ENCODE results near the gene MCFD2.

DNA sequence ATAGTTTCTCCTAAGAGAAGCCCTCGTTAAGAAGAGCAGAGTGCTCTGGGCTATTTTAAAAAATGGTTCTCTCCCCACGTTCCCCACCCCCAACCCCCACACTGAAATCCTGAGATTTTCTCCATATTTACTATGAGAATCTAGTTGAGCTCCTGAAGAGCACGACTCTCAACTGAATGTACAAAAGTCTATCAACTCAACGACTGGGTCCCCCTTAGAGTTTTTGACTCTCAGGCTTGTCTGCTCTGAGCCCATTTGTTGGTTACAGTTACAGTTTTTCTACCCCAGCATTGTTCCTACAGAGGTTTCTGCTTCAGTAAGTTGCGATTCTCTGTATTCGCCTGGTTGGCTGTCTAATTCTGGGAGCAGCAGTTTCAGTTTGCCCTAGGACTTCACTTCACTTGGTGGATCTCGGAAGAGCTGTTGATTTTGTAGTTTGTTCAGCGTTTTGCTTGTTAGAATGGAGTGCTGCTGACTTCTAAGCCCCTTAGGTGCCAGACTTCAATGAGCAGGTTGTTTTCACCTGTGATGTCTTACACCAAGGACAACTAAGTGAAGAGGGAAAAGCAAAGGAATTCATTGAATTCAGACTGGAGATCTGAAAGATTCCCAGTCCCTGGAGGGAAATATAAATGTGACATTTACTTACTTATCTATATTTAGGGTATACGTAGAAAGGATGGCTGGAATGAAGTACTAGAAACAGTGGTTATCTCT, 296.6 kb upstream of the EPAS1 start:
- PRO-cap, 7 experiments: no peak in any of the 7 experiments

DNA sequence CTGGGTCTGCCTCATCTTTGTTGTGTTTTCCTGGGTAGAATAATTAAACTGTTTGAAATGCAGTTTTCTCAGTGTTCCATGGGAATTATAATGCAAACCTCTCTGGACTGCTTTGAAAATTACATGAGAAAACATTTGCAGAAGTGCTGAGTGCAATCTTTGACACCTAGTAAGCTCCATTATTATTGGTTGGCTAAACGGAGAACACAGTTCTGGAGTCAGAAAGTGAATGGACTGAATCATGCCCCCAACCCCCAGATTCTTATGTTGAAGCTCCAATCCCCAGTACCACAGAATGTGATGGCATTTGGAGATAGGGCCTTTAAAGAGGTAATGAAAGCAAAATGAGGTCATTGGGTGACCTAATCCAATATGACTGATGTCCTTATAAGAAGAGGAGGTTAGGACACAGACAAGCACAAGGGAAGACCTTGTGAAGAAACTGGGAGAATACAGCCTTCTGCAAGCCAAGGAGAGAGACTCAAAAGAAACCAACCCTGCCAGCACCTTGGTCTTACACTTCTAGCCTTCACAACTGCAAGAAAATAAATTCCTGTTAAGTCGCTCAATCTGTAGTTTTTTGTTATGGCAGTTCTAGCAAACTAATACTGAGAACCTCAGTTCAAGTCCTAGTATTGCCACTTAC, 200.9 kb upstream of the EPAS1 start:
- PRO-cap, 7 experiments: no peak in any of the 7 experiments

DNA sequence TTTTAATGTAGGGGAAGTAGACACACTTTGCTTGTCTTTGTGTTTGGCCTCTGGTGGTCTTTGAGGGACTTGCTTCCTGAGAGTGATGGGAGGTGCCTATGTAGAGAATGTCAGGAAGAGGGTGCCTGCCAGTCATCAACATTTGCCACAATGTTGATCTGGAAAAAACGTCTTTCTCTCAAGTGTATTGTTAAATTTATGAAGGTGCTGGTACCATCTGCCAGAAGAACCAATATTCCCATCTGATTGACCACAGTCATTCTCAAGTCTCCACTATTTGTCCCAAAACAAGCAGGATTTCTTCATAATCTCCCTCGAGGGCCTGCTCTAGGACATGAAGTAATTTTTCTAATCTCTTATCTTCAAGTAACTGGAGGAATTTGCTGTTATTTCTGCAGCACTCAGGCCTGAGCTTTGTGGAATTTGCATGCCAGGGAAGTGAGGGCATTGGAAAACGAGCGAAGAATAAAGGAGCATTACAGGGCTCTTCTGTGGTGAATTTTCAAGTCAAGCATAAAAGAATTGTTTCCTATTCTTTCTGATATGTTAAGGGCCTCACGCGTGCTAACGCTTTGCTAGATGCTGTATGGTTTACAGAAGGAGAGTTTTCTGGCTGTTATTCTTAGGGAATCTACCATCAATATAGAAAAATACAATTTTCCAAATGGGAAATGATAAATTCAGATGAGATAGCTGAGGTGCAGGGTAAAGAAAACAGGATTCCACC, 161.3 kb upstream of the EPAS1 start:
- PRO-cap, 7 experiments: no peak in any of the 7 experiments

DNA sequence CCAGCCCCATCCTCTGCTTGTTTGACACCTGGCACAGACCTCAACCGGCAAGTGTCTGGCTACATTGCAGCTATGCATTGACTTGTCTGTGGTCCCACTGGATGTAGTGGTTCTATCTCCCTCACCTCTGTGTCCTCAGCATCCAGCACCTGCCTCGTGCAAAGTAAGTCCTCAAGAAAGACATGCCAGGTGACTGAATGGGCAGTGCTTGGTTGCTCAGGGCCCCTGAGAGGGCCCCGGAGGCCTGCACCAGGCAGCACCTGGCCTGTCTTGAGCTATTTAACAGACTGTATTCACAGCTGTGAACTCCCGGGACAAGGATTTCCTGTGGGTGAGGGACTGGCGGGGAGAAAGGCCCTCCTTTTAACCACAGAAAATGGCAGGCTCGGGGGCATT, 19.9 kb upstream of the EPAS1 start:
- PRO-cap, 7 experiments: no peak in any of the 7 experiments

- PRO-cap, 7 experiments: no peak in any of the 7 experiments
These were observed 18.0 kb downstream of the EPAS1 start for GRCh38 chr2:46314996-46315847.

GRCh38 chr2:46336528-46336974, 39.3 kb downstream of the EPAS1 start:
- PRO-cap, 7 experiments: no peak in any of the 7 experiments

GRCh38 chr2:46352518-46353307, 55.5 kb downstream of the EPAS1 start:
- PRO-cap, 7 experiments: no peak in any of the 7 experiments

DNA sequence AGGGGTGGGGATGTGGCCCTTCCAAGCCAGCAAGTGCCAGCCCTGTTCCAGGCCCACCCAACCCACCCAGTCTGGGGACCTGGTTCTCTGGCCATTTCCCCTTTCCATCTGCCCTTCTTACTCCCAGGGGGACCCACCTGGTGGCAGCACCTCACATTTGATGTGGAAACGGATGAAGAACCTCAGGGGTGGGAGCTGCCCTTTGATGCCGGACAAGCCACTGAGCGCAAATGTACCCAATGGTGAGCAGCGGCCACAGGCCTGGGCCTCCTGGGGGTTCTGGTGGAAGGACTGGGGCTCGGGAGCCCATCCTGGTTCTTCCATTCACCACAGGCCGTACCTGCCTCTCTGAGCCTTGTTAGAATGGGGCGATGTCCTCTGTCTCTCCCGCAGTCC, 84.6 kb downstream of the EPAS1 start:
- PRO-cap, 7 experiments: no peak in any of the 7 experiments

DNA sequence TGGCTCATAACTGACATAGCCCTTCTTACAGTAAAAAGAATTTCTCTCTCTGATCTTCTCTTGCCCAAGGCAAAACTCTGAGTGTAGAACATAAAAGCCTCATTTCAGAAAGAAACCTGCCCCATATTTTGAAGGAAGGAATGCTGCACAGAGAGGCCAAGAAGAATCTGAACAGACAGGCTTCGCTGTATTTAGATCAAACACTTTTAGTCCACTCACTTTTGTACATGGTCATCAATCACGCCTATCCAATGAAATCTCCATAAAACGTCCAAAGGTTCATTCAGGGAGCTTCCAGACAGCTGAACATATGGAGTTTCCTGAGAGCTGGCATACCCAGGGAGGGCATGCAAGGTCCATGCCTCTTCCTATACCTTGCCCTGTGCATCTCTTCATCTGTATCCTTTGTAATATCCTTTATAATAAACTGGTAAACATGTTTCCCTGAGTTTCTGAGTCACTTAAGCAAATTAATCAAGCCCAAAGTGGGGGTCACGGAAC, 119.6 kb downstream of the EPAS1 start:
- PRO-cap, 7 experiments: no peak in any of the 7 experiments

DNA sequence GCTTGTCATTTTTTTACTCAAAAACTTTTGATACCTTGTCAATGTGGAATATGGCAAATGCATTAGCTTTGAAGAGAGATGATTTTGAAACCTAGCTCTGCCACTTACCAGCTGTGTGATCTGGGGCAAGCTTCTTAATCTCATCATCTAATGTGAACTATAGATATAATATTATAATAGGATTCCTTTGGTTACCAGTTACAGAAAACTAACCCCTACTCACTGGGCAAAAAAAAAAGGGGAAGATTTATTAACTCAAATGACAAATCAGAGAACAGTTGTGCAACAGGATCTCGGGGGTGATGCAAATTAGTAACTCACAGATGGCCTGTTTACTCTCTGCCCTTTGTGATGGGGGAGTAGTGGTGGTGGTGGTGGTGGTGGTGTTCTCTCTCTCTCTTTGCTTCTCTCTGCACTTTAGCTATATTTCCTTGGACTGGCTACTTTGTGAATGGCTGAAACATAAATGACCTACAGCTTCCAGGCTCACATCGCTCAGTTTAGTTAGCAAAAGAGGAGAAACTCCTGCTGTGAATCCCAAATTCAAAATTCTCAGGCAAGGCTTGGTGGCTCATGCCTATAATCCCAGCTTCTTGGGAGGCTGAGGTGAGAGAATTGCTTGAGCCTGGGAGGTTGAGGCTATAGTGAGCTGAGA, 3.9 kb upstream of the RHOQ start:
- PRO-cap, 7 experiments: no peak in any of the 7 experiments

DNA sequence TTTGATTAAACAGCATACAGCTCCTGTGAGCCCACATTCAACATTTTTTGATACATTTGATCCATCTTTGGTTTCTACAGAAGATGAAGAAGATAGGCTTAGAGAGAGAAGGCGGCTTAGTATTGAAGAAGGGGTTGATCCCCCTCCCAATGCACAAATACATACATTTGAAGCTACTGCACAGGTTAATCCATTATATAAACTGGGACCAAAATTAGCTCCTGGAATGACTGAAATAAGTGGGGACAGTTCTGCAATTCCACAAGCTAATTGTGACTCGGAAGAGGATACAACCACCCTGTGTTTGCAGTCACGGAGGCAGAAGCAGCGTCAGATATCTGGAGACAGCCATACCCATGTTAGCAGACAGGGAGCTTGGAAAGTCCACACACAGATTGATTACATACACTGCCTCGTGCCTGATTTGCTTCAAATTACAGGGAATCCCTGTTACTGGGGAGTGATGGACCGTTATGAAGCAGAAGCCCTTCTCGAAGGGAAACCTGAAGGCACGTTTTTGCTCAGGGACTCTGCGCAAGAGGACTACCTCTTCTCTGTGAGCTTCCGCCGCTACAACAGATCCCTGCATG, 60.2 kb downstream of the SOCS5 start:
- PRO-cap, 7 experiments: no peak in any of the 7 experiments

- PRO-cap, 7 experiments: no peak in any of the 7 experiments
These were observed 53.6 kb downstream of the MCFD2 start for GRCh38 chr2:46861959-46862466.

DNA sequence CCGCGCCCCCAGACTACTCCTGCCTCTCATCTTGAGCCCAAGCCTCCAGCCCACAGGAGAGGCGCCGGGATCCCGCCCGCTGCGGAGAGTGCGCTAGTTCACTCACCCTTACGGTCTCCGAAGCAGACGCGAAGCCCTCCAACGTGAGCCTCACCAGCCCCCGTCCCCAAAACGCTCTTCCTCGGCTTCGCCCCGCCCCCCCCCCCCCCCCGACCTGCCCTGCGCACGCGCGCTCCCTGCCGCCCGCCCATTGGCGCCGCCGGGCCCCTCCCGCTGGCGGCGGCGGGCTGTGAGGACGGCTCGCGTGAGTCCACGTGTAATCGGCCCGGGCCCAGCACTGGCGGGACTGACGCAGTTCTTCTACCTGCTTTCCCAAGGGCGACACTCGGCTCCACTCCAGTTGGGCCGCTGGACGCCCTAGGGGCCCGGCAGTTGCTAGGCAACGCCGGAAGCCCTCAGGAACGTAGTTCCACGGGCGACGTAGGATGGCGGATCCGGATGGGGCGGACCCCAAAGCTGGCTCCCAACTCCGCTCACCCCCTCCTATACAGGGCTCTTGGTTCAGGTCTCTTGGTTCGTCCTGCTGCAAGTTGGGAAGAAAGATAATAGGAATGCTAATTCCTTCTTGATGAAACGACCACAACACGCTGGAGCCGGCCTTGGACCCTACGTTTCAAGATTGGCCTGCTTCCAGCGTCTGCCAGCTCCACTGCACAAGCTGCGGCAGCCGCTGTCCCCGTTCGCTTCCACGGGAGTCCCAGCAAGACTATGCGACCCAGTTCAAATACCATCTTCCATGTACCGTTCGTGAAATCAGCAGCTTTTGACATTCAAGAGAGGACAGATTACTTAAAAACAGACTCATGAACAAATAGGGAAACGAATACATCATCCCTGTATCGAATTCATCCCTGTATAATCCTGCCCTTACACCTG, at the start of gene MCFD2:
MCFD2 (minus strand) TSS at position 190 of the 936 bp plus-strand sequence.
- PRO-cap, 7 experiments: peak in 7 of 7 experiments; most common plus-strand start position 354 of the sequence (in 3); most common minus-strand start position 173 of the sequence (in 7)

DNA sequence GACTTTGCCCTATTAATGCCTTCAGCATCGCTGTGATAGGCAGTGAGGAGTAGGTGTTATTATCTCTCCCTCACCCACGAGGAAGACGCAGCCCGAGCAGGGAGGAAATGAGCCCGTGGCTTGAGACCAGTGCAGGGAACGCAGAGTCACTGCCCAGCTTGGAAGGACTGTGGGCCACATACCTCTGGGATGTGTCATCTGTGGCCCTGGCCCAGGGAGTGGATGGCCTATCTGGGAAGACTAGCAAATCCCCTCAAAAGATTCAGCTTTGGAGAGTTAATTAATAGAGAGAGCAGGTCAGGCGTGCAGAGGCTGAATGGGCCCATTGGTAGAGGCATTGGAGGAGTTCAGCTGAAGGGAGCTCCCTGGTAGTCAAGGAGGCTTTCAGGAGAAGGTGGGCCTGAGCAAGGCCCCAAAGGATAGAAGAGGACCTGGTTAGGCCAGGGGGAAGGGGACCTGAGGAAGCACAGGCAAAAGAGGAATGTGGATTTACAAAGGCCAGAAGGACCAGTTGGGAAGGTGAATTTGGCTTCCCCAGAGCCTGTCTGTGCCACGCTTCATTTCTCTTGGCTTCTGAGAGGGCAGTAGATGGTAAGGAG, 14.2 kb downstream of the TTC7A start:
- PRO-cap, 7 experiments: no peak in any of the 7 experiments

- PRO-cap, 7 experiments: no peak in any of the 7 experiments
These were observed 29.8 kb downstream of the TTC7A start for GRCh38 chr2:46970547-46971490.

- PRO-cap, 7 experiments: peak in 1 of 7 experiments; most common plus-strand start chr2:46983913 (in 1)
These were observed 42.6 kb downstream of the TTC7A start for GRCh38 chr2:46983628-46984116.

DNA sequence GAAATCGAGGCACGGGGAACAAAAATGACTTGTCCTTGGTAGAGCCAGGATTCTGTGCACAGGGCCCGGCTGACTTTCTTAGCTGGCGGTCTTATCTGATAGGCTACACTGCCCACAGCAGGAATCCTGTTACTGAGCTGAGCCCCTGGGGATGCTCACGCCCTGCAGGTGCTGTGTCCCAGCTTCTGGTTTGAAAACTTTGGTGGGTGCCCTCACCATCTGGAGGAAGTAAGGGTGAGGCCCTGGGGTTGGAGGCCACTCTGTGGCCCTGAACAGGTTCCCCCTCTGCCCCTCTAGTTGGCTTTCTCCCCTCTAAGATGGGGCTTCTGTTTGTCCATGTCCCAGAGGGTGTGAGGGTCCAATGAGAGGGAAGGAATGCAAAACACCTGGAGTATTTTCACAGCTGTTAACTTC, 43.1 kb downstream of the TTC7A start:
- PRO-cap, 7 experiments: no peak in any of the 7 experiments

DNA sequence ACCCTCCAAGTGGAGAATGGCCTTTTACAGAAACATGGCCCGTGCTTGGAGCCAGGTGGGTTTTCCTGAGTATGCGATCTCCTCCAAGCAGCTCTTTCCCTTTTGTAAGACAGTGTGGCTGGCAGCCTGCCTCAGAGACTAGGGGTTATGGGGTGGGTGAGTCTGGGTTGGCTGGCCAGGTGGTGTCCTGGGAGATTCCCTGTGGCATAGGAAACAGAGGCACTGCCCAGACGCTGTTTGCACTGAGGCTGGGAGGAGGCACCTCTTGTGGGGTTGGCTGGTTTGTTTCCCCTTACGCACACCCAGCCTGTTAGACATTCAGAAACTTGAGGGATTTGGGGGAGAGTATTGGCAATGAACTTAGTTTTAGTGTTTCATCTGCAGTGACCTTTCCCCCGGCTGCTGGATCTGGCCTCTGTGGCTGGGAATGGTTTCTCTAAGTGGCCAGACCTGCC, 56.9 kb downstream of the TTC7A start:
- PRO-cap, 7 experiments: no peak in any of the 7 experiments

DNA sequence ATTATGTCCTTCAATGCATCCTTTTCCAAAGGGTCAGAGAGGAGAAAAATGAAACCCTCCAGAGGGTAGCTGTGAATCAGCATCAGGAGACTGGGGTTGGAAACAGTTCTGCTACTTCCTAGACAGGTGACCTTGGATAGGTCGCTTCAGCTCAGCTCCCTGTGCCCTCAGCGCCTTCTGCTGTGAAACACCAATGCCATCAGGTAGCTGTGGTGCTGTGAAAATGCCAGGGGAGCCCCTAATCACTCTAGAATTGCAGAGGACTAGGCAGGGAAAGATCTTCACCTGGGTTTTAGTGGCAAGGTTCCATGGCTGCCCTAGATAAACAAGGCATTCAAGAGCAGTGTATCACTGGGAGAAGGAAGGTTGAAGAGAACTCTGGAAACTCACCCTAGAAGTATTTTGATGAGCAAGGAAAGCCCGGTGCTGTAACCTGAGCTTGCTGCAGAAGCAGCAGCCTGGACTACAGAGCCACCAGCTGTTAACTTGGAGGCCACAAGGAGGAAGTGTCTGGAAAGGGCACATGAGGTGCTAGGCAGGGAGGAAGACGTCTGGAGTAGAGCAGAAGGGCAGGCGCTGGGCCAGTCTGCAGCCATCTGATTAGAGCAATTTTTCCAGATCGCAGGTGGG, 75.3 kb downstream of the TTC7A start:
- PRO-cap, 7 experiments: no peak in any of the 7 experiments

DNA sequence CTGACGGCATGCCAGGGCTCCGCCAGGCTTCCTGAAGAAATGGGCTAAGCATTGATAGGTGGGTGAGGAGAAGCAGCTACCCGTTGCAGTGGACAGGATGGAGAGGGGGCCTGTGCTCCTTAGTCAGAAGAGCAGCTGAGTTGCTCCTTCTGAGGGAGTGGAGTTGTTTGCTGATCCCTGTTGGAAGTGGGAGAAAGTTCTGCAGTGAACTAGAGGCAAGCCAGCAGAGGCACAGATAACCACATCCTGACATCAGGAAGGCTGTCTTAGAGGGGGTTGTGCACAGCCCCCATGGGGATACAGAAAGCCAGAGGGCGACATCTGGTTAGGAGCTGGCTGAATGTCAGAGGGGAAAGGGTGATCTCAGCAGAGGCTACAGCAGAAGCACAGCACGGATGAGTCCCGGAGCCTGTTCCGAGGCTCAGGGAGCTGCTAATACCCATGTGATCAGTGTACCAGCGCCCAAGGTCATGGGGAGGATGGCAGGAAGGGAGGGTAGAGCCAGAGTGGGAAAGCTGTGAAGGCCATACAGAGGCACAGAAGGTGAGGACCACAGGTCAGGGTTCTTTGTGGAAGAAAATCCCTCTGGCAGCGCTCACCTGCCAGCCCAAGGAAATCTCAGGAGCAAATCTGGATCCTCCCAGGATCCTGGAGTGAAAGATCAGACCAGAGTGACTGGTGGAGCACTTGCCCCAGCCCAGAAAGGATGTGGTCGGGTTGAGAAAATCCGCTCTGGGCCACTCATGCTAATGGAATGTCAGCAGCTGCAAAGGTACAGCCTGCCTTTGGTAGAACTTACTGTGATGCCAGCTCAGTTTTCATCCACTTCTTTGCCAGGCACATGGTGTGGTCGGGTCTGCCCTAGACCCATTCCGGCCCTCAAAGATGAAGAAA, 102.3 kb downstream of the TTC7A start:
- PRO-cap, 7 experiments: no peak in any of the 7 experiments

All from T-cell (primary cell).